Cardiac ventricle fibroblast (primary cell): Measurements from ENCODE around the genes SPR, EGR4 and STAMBP.

- RAMPAGE, long total RNA = no peak
Measured at GRCh38 chr2:72824263-72824900, 1.5 kb downstream of the EXOC6B start.

DNA sequence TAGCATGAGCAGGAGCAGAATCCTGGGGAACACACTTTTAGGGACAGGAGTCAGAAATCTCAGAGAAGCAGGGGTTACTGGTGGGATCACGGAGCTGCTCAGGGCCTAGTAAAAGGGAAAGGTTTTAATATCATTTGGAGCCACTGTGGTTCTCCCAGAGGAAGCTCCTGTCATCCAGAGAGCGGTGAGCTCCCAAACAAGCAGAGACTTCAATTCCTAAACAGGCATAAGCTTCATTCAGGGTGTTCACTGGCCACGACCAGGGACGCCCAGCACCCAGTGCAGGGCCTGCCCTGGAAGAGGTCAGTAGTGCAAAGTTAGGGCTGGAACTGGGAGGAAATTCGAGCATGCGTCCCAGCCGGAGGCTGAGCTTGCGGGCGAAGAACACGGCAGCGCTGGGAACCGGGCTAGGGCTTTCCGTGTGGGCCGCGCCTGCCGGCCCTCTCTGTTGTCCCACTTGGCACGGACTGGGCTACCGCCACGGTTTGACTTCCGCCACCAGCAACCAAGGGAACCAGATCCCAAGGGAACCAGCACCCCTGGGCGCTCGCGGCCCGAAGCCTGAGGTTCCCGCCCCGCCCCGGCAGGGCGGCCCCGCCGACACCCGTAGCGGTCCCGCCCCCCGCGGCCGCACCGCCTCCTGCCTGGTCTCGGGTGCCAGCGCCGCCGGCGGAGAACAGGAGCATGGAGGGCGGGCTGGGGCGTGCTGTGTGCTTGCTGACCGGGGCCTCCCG lies at the start of gene SPR:
Gene SPR (plus strand): TSS at position 660 of the 734 bp plus-strand sequence.
- RAMPAGE, long total RNA = no peak

DNA sequence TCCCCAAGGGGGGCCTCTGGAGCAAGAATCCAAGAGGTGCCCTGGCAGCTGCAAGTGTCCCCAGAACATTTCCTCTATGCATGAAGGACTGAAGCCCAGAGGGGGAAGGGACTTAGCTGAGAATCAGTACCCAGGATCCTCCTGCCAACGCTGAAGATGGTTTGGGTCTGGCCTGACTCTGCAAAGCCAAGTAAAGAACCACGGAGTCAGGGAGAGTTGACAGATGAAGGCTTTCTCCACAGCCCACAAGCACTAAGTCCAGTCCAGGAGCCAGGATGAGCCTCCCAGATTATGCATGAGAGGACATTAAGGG lies 14.9 kb downstream of the EMX1 start:
- RAMPAGE, long total RNA = no peak

DNA sequence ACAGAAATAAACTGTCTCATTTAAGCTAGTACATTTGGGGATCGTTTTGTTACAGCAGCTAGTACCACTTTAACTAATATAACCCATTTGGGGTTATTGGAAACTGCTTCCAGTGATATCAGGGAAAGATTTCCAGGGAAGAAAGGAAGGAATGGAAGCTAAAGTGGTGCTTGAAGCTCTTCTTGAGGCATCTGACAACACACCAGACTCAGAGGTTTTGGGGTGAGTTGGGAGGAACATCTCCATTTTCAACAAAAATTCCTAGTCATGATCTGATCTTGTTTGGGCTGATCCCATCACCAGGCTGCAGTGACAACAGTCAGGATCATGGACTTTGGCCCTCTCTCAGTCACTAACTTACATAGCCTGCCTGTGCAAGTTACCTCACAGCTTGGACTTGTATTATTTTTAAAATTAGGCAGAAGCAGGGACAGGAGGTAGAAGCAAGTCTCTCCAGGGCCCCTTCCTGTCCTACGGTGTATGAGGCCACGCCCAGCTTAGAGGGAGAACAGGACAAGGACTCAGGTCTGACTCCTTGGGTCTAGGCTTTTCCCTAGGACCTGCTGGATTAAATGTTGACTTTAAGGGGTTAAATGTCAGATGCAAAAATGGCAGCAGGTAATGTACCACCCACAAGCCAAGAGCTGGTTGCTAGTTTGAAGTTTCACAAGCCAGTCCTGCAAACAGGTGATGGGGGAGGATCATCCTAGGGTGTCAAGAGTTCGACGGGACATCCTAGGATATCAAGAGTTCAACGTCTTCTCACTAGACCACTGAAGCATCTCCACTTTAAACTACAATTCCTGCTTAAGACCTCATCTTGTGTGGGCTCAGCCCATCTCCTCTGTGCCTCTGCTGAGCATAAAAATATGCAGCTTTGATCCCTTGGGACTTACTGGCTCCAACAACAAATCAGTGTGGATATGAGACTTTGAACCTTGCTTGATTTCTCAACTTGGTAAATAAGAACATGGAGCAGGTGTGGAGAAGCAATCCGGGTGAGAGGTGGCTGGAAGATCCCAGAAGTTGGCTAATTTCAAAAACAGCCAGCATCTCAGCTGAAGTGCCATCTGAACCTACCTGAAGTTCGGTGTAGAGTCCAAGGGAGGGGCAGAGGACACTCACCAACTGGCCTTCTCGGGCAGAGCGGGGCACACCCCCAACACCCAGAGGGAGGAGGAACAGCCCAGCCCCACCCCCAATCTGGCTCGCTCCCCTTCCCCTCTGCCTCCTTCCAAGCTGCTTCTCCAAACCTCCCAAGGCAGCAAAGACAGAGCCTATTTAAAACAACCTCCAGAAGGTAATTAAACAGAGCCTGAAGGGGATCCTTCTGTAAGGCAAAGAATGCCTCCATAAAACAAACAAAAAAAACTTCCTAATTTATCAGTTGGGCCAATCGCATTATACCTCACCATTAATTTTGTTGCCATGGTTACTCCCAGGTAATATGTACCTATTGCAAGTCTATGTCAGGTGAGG lies 39.5 kb downstream of the SFXN5 start:
- RAMPAGE, long total RNA = no peak

DNA sequence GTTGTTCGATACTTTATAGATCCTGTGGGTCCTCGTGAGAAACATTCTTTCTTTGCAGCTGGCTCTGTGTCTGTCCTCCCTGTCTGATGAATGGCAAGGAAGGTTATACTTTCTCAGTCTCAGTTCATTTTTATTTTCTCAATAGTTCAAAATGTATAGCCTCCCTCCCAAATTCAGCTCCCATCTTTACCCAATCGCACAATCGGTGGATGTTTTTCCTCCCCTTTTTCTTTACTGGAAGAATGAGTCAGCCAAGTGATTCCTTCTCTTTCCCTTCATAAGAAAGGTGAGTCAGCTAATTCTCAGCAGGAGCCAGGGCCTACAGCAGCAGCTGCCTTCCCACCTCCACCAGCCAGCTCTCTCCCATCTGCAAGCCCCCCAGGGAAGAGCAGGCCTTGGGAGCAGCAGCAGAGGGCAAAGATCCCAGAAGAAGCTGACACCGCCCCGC lies 7.7 kb downstream of the SFXN5 start:
- RAMPAGE, long total RNA = no peak

GRCh38 chr2:73072071-73072629 lies 638 bp upstream of the SFXN5 start:
- RAMPAGE, long total RNA = no peak

DNA sequence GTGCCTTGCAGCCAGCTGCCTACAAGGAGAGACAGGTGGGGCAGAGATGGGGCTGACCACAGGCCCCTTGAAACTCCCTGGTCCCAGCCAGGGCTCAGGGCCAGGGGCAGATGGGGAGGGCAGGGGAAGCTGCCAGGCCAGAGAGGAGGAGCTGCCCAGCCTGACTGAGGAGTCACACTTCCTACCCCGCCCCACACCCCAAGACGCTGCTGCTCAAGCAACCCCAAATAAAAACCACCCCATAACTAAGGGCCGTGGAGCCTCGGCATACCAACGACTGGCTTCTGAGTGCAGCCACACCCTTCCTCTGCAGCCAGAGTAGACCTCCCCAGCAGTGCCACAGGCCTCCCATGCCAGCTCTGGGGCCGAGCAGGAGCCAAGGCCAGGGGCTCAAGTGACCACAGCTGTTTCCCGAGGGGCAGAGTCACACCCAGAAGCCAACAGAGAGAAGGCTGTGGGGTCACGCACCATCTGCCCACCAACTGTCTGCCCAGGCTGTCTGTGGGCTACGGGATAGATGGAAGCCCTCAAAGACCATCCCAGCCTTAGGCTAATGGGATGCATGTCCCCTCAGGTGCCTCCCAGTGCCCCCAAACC lies 5.2 kb downstream of the RAB11FIP5 start:
- RAMPAGE, long total RNA = no peak

DNA sequence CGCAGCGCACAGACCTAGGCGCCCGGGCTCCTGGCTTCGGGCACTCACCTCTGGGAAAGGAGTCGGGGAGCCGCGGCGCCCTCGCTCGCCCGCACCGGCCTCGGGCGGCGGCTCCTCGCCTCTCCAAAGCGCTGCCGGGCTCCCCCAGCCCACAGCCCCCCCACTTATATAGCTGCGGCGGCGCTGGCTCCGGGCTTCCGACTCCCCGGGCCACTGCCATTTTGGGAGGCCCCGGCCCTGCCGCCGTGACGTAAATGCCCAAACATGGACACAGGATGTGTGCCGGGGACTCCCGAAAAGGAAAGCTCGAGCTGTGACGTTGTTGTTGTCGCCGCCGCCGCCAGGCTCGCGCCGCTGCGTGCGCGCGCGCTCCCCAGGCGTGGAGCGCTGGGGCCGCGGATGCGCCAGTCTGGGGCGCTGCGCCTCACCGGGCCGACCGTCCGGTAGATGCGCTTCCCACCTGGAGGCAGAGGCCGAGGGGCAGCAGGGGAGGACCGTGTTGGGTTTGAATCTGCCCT lies at the start of gene EGR4:
Gene EGR4 (minus strand): TSS at position 142 of the 518 bp plus-strand sequence.
- RAMPAGE, long total RNA = no peak

DNA sequence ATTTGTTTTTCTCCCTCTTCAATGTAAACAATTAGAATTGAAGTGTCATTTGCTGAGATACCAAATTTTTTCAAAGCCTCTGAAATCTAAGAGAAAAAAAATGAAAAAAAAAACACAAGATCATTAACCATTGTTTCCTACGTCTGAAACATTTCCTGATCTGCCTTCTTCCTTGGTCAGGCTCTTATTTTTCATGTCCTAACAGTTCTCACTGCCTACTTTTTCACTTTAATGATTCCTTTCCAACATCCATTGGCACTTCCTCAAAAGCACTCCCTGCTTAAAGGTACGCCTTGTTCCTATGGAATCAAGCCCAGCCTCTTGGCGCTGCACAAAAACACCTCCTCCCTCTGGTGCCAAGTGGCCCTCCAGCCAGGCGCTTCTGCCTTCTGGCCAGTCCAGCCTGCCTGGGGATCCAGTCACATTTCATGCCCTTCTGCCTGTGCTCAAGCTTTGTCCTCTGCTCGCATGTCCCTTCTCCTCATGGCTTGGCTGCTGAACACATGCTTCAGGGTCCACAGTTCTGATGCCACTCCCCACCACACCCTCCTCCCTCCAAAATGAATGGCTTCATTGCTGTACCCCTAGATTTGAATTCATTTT lies 6.4 kb downstream of the TPRKB start:
- RAMPAGE, long total RNA = no peak

DNA sequence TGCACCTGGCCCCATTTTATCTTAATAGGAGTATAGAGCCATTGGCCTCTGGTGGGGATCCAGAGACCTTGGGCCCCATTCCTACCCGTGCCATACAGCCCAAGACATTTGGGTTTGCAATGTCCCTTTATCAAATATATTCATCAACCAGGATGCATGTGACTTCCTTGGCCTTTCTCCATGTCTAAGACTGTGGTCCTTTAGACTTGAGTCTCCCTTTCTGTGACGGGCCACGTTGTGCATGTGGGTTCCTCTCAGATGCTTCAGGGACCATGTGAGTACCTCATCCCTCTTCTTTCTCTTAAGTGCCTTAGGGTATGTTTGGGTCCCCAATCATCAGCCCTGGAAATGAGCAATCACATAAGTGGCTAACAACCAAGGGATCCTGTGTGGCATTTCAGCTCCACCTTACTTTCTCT lies 4.2 kb upstream of the TPRKB start:
- RAMPAGE, long total RNA = no peak

- RAMPAGE, long total RNA = start-site peak on the plus strand at chr2:73828936-73828993, 179 and 35 reads in 2 replicates
Measured at GRCh38 chr2:73828506-73829700, at the start of gene STAMBP. TSS of gene STAMBP (plus strand) at chr2:73828961.

GRCh38 chr2:73839549-73840103 lies 10.9 kb downstream of the STAMBP start:
- RAMPAGE, long total RNA = no peak

GRCh38 chr2:73896270-73897050 lies 3.7 kb downstream of the ACTG2 start:
- RAMPAGE, long total RNA = no peak

DNA sequence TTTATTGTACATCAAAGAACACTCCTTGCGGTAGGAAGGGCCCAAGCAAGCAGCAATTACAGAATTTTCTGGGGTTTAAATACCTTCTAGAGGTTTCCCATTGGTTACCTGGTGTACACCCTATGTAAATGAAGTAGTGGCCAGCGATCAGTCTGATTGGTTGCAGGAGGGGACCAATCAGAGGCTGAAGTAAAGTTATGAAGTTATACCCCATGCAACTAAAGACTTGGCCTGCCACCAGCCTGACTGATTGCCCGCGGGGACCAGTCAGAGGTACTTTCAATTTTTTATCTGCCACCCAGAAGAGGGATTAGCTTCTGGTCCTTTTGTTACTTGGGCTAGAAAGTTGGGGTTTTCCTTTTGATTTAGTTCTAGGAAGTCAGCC lies 1.7 kb upstream of the DGUOK start:
- RAMPAGE, long total RNA = no peak

- RAMPAGE, long total RNA = no peak
Measured at GRCh38 chr2:73929335-73930113, 2.8 kb downstream of the DGUOK start.

DNA sequence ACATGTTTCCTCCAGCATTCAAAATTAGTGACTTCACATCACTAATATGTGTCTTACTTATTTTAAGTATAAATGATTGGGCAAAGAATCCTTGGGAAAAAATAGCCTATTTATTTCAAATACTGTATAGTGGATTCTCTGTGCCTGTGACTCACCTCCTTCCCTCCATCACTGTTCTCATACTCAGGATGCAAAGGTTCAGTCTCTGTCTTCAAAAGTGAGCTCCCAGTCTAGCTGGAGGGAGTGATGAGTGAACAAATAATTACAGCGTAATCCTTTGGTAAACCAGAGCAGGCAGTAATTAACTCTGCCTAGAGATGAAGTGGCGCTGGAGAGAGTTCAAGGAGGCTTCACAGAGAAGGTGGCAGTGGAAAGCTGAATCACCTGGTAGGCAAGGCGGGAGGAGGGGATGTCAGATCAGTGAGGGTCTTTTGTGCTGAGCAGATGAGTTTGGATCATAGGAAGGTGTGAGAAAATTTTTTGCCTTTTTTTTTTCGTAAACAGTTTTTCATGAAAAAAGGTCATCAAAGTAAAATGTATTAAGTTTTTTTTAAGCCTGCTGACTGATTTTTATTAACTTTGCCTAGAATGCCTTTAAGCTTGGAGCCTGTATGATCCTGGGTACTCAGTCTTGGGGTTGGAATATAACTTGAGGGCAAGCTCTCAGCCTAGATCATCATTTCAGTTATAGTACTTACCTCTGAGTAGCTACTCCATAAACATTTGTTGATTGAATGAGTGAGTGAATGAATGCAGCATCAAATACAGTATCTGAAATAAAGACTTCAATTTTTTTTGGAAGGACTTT lies 6.6 kb downstream of the DGUOK start:
- RAMPAGE, long total RNA = no peak

DNA sequence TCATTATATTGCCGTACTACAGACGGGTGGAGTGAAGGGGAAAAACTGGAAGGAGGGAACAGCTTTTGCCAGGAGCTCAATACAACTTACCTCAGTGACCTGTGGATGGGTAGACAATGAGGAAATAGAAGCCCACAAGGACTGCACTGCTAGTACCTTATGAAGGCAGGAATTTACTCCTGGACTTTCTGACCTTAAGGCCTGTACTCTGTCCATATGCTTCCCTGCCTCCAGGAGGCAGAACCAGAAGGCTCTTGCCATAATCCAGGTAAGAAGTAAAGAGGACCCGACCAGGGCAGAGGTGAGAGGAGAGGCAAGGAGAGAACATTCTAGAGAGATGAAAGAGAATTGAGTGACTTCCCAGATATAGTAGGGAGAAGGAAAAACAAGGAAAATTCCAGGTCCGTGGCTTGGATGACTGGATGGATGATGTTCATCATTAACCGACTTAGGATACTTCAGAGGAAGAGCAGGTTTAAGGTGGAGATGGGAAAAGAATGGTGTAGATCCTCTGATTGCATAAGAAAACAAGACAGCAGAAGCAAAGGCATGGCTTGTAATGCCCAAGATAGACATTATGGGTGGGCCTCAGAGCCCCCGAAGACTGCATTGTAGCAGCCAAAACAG lies 28.1 kb upstream of the TET3 start:
- RAMPAGE, long total RNA = no peak

GRCh38 chr2:73985435-73985732 lies 674 bp downstream of the TET3 start:
- RAMPAGE, long total RNA = no peak

DNA sequence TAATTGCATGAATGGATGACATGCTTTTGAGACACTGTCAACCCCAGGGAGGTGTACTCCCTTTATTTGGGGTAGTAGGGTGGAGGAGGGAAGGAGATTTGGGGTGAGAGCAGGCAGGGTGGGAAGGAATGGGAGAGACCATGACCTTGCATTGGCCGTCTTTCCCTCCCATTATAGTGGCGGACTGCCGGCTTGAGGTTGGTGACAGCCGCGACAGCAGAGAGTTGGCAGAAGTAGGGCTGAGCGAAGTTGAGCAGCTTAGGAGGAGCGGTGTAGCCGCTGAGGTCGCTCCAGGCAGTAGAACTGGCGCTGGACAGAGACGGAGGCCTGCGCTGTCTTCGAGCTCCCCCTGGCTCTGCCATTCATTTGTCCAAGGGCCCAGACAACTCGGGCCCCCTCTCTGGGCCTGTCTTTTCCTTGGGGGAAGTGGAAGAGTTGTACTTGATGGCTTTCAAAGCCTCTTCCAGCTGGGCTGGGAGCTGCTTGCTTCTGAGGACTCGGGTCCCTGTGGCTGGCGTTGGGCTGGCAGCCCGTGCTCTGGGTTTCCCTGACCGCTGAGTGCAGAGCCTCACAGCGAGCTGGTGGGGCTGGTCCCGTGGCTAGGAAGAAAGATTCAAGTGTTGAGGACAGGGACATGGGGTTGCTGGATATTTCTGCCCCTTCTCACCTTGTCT lies 2.8 kb downstream of the TET3 start:
- RAMPAGE, long total RNA = no peak

DNA sequence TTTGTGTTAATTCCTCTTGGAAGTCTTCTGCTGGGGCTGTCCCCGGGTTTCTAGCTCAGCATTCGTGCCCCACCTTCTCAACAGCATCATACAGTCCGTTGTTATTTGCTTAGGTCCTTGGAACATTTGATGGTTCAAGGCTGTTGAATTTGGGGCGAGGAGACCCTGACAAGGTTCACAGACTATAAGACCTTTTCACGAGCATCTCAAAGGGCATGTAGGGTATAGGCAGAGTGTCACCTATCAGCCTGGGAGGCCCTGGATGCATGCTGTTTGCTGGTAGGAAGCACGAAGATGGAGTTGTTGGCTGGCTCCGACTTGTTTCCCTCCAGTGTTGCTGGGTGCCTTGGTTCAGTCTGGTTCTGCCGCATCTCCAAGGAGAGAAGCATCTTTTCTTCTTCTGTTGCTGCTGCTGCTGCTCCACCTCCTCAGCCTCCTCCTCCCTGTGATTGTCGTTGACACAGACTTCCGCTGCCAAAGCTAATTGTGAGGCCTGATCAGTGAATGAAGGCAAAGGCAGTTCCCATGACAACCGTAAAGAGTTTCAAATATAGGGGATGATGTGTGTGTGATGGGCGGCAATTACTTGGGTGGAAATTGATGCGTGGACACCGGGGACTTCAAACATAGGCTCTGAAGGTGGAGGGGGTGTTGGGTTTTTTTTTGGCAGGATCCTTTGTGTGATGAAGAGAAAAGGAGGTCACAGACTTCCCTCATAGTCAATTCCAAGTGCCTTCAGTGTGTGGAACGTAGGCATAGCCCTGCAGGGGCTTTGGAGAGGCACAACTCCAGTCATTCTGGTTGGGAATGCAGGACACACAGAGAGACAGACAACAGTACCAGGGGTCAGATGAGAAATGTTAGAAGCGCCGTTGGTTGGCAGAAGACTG lies 13.7 kb downstream of the TET3 start:
- RAMPAGE, long total RNA = no peak